Occipital lobe (tissue), 2 donors: Measurements from ENCODE around the genes ZNF414 and ZNF177.

DNA sequence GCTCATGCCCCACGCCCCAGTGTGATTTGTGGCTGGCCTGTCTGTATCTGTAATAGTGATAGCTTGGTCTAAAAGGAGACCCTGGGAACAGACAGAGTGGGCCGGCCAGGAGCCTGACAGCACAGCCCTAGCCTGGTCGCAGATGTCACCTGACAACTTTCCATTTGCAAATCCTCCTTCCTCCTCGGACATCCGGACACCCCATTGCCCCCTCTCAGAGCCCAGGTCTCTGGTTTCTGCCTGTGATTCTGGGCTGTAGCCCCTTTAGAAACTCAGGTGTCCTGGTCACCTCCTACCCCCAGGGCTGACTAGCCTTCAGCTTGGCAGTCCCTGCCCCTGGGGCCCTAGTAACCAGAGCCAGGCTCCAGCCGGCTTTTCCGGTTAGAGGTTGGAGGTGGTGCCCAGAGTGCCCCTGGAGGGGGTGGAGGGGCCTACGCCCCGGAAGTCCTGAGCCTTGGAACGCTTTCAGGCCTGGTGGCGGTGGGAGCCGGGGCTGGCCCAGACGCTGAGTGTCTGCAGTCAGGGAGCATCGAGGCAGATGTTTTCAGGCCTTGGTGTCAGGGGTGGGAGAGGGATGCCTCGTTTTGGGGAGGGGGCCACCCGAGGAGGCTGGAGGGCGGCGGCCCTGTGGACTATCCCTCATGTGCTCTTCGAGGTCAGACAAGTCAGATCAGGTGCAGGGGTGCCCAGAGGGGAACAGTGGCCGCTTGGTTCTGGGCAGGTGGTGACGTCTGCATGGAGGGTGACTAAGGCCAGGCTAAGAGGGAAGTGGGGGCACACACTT is 6.6 kb downstream of the LRRC8E start:
- RAMPAGE, long total RNA, result no peak

- RAMPAGE, long total RNA, result no peak
Observed at GRCh38 chr19:7917400-7918315, 2.5 kb upstream of the SNAPC2 start.

DNA sequence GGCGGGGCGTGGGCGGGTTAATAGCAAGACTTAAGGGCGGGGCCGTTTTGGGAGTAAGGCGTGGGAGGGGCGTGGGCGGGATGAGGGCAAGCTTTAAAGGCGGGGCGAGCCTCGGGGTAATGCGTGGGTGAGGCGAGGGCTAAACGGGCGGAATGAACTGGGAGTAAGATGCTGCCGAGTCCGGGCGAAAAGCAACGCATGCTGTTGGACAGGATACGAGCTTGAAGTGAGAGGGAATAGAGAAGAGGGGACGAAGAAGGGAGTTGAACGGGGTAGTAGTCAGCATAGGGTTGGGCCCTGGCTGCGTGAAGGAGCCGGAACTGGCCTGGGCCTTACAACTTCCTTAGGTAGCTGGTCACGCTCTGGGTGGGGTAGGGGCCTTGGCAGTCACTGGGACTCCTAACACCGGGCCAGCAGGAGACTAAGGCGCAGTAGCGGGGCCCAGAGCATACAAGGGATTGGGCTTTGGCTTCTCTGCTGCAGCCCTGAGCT is 802 bp downstream of the SNAPC2 start:
- RAMPAGE, long total RNA, result start-site peak on the plus strand centred at position 115 of the sequence, 65 bp wide, 37 and 19 reads in 2 replicates

GRCh38 chr19:7927417-7927994 is 1.6 kb upstream of the CTXN1 start:
- RAMPAGE, long total RNA, result no peak

- RAMPAGE, long total RNA, result no peak
Observed at GRCh38 chr19:7937829-7938440, 5.5 kb downstream of the TIMM44 start.

- RAMPAGE, long total RNA, result no peak
Observed at GRCh38 chr19:7993498-7994010, 11.9 kb downstream of the ELAVL1 start.

GRCh38 chr19:8203621-8204125 is 5.5 kb upstream of the CERS4 start:
- RAMPAGE, long total RNA, result no peak

DNA sequence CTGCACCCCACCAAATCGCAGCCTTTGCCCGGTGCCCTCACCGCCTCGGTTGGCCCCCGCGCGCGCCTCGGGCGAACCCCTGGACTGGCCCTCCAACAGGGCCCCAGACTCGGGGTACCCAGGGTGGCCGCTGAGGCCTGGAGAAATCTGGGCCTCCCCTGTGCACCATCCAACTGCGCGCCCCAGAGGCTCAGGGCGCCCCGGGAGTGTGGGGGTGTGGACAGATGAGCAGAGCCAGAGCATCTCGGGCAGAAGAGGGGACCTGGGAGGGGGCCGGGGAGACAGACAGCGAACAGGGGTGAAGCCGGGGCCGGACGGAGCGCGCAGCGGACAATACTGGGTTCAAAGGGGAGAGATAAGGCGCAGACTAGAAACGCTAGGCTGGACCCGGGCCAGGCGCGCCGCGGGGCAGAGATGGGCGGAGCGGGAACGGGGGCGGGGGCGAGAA is 515 bp upstream of the CERS4 start:
- RAMPAGE, long total RNA, result no peak

GRCh38 chr19:8248065-8248624 is 39.0 kb downstream of the CERS4 start:
- RAMPAGE, long total RNA, result no peak

DNA sequence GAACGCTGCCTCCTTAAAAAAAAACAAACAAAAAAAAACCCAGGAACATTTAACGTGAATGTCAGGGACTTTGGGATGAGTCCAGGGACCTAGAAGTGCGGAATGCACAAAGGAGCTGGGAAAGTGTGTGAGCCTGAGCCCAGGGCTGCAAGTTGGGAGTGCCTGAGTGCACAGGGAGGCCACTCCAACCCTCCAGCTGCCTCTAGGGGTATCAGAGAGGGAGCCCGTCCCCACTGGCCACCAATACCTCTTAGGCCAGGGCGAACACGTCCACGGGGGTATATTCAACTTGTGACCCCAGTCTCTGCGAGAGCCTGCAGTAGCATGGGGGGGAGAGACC is 866 bp downstream of the CD320 start:
- RAMPAGE, long total RNA, result no peak

DNA sequence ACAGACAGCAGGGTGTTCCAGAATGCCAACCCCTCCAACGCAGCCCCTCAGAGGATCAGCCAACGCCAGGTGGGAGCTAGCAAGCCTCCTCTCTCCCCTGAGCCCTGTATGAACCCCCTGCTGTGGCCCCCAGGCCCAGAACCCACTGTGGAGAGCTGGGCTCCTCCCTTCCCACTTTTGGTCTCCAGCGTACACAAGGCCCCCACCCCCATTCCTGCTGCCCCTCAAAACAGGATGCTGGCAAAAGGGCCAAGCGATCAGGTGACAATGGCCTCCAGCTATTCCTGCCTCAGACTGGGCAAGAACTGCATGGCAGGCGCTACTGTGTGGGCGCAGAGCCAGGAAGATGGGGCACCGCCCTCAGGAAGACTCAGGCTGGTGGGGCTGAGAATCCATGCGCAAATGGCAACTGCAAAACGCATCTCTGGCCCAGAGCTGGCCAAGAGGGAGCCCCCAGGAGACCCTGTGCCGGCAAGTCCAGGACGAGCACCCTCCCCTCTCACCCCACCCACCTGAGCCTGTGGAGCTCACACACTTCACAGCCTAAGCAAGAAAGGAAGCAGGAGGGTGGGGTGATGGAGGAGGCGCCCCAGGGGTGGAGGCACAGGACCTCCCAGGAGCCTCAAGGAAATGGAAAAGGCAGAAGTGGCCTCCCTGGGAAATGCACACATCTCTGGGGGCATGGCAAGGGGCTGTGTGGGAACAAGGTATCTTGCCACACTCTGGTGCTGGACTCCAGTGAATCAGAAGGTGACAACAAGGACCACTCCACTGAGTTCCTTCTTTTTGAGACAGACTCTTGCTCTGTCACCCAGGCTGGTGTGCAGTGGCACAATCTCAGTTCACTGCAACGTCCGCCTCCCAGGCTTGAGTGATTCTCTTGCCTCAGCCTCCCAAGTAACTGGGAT is 3.8 kb upstream of the CD320 start:
- RAMPAGE, long total RNA, result no peak

- RAMPAGE, long total RNA, result no peak
Observed at GRCh38 chr19:8340455-8341235, 2.4 kb downstream of the KANK3 start.

DNA sequence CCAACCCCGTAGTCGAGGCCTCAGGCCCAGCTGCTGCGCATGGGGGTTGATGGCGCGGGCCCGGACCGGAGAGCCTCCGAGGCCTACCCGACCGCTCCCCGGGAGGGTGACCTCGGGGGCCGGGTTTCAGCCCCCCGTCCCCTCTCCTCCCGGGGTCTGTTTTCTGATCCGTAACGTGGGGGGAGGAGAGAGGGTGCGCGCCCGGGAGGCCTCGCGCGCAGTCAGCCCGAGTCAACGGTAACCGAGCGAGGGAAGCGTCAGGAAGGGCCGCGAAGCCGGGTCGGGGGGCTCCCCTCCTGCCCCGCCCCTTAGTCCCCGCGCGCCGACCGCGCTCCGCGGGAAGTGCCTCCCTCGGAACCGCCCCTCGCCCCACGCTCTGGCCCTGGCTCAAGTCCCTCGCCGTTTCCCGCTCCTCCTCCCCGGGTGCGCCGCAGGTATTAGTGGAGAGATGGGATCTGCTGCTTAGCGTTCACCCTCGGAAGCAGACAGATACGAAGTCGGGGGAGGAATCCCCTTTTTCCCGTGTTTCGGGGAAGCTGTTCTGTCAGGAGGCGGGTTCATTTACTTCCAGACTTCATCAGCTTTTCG is 671 bp downstream of the HNRNPM start:
- RAMPAGE, long total RNA, result no peak

- RAMPAGE, long total RNA, result no peak
Observed at GRCh38 chr19:8488468-8488830, 14.0 kb downstream of the PRAM1 start.

DNA sequence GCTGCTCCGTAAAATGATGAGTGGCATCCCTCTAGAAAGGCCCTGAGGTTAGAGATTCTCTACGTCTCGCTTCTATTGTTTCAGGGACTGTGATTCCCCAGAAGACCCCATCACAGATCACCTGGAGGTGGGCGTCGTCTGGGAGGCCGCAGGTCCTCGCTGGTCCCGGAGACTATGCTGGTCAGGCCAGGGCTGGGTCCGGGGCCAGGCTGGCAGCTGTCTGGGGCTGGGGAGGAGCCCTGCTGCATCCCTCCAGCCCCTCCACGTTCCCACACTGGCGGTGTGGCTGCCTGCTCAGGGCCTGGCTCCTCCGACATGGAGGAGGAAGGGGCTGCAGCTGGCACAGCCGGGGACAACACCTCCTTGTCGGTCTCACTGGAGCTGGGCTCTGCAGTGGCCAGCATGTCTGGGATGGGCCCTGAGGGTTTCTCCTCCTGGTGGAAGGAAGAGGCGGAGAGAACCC is 1.0 kb downstream of the ZNF414 start:
- RAMPAGE, long total RNA, result no peak

- RAMPAGE, long total RNA, result start-site peak on the minus strand at chr19:8513830-8513858, 18 and 20 reads in 2 replicates; start-site peak on the minus strand at chr19:8514156-8514169, 126 and 72 reads in 2 replicates
Observed at GRCh38 chr19:8513371-8514517, at the start of gene ZNF414. TSS of gene ZNF414 (minus strand) at chr19:8514167.

GRCh38 chr19:8608762-8610104 is 1.3 kb downstream of the ADAMTS10 start:
- RAMPAGE, long total RNA, result no peak

DNA sequence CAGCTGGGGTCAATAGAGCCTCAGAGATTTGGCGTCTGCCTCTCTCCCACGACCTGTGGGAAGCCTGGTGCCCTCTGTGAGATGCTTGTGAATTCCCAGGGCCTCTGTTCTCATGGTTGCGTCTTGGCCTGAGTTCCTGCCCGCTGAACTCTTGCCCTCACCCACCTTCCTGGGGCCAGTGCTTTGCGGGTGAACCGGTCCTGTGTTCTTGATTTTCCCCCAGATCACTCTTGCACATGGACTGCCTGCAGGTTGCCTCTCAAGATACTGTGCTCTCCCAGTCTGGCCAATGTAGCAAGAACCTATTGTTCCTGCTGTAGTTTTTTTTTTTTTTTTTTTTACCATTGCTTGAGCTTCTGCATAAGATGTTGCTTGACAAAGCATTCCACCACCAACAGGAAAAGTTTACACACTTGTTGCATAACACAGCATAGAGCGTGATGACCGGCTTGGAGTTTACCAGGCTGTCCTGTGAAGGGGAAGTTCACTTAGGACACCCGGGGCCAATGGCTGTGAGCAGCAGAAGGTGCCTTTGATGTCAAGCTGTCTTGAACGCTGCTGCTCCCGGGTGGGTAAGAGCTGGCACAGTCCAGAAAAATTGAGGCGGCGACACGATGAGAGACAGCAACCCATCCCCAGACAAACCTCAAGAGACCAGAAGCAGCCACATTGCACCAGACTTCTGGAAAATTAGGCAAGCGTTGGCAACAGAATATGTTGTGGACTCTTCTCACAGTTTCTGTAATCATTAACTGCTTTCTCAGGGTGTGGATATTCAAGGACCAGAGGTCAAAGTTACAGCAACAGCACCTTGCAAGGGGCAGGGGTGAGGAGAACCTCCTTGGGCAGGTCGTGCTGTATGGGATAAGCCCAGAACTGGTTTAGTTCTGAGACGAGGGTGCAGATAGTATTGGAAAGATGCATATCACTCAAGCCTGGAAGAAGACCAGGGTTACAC is 9.8 kb downstream of the NFILZ start:
- RAMPAGE, long total RNA, result no peak

DNA sequence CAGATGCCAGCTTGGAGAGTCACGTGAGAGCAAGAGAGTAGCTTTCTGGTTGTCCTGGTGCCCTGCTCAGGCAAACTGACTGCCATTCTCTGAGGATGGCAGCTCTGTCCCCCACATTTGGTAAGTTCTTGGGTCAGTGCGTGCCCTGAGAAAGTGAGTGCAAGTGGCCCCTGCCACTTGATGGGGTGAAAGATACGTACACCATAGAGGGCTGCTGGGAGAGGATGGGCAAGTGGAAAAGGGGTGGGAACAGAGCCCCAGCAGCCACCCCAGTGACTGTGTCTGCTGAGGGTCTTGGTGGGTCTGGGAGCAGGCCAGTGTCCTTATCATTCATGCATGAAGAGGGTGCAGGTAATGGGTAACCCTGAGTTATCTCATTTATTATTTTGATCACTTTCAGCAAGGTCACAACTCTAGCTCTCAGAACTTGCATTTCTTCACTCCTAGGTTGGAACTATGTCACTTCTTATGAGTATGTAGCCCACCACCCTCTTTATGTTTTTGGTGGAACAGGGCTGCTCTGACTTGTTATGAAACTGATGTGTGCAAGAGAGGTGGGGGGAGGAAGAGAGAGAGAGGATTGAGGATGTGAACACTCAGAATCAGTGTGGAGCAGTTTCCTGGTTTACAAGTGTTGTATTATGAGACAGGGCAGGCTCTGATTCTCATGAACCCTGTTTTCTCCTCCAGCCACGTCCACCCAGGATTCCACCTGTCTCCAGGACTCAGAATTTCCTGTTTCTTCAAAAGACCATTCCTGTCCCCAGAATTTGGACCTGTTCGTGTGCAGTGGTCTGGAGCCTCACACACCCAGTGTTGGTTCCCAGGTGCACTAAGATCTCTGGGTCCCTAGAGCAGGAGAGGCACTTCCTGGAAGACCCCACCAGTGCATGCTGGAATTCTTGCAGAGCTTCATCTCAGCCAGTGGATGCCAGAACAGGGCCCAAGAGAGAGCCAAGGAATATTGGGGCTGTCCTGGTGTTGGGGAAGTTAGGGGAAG is 16.0 kb downstream of the ZNF317 start:
- RAMPAGE, long total RNA, result no peak

DNA sequence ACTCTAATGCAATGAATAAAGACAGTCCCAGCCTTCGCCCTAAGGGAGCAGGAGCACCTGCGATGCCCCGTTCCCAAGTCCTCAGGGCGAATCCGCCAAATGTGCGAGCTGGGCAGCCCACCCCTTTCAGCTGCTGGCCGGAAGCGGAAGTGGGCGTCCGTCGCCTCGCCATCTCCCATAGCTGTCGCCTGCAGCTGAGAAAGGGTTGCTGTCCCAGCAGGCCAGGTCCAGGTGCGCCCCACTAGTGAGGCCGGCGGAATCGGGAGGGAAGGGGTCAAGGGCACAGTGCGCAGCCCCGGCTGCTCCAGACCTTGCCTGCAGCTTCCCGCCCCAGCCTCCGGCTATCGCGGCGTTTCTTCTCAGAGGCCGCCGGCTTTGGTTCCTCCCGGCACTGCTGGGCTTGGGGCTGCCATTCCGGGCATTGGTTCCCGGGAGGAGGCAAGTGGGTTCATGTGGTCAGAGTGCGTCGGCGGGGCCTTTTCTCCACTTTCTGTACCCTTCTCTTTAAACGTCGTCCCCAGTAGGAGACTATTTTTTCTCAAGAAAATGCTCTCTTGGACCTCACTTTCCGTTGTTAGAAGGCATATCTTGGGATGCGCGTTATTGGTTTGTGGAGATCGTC is at the start of gene ZNF177:
Gene ZNF177, plus strand, starts transcription at position 160 of the 622 bp plus-strand sequence.
- RAMPAGE, long total RNA, result no peak